H9 (cell line): ENCODE measurements around a stretch of chr5.

DNA sequence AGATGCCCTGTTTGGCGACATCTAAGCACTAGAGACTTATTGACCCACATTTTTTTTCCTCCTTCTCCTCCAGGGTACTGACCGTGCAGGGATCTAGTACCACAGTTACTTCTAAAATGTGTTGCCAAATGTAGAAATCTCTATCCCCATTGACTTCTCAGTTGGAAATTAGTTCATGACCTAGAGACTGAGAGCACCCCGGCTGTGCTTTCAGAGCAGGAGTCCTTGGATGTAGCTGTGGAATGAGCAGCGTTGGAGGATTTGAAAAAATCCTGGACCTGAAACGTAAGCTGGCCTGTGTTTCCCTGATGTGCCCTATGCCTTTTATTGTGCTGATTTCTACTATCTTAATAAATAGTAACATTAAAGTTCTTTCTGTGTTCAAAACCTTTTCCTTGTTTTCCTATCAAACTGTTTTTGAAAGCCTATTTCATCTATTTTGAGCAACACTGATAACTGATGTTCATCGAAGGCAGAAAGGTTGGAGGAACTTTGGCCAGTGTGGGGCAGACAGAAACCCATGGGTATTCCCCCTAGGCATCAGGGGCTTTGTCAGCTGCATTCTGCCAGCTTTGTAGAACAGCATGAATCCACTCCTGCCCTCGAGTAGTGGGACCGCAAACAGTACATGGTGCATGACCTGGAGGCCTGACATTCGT is 22.4 kb downstream of the ARHGAP26 start:
- PRO-cap = no peak

- PRO-cap = no peak
These were observed 87.1 kb downstream of the ARHGAP26 start for GRCh38 chr5:142857263-142857772.

- PRO-cap = no peak
These were observed 133.3 kb downstream of the ARHGAP26 start for GRCh38 chr5:142903375-142903882.

- PRO-cap = no peak
These were observed 226.4 kb downstream of the ARHGAP26 start for GRCh38 chr5:142996469-142997025.

DNA sequence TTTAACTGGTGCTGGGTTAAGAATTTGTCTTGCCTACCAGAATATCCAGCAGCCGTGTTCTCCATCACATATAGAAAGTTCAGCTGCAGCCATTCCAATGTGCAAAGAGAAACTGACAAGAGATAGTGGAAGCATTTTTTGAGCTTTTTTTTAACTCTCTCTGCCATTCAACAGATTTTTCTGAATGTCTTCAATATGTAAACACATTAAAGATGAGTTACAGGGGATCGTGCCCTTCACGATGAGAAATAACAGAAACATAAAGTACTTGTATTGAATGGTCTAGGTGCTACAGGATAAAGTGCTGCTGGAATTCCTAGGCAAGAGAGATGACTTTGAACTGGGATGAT is 235.8 kb downstream of the NR3C1 start:
- PRO-cap = no peak

DNA sequence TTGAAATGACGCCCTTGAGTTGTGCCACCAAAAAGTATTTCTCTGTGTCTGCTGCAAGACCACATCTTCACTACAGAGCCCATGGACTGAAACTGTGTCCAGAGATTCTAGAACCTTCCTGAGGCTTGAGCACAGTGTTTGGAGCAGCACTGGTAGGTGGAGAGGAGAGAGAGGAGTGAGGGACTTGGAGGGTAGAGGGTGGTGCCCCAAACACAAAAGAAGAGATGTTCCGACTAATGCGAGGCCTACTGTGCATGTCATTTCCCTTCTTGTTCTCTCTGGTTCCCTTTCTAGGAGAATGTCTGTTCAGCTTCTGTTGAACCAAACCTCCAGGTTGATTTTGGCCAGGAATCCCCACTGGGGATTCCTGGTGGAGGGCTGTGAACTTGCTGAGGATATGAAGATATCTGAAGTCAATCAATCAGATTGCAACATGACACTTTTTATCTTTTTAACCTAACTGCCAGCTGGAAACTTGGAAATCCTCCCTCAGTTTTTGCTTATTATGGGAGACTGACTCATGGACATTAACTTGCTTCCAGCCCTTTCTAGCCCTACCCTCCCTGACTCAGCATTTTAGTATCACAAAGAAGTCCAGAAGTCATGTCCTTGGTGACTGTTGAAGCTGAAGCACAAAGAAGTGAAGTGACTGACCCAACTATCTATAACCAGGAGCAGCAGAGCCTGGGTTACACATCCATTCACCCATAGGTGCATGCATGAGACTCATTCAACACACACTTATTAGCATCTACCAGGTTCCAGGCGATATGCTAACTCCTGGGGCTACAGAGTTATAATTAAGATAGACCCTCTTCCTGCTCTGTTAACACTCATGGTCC is 154.4 kb downstream of the NR3C1 start:
- PRO-cap = no peak

DNA sequence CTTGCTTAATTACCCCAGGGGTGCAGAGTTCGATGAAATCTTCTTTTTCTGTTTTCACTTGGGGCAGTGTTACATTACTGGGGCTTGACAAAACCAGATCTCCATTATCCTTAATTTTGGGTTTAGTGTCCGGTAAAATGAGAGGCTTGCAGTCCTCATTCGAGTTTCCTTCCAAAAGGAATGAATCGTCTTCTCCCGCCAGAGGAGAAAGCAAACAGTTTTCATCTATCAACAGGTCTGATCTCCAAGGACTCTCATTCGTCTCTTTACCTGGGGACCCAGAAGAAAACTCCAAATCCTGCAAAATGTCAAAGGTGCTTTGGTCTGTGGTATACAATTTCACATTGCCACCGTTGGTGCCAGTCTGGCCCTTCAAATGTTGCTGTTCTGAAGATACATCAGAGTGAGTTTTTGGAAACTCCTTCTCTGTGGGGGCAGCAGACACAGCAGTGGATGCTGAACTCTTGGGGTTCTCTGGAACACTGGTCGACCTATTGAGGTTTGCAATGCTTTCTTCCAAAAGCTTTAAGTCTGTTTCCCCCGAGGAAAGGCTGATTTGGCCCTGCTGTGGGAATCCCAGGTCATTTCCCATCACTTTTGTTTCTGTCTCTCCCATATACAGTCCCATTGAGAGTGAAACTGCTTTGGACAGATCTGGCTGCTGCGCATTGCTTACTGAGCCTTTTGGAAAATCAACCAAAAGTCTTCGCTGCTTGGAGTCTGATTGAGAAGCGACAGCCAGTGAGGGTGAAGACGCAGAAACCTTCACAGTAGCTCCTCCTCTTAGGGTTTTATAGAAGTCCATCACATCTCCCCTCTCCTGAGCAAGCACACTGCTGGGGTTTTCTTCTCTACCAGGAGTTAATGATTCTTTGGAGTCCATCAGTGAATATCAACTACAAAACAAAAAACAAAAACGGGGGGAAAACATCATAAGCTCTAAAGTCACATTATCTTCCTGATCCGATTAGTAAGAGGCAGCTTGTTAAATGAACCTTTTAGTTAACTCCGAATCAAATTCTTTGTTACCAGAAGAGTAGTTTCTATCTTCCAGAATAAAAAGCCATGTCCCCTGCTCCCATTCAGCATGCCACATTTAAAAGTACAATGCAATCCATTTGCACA is 3.2 kb downstream of the NR3C1 start:
- PRO-cap = no peak

- PRO-cap = no peak
These were observed 292.2 kb downstream of the PRELID2 start for GRCh38 chr5:145542895-145543374.

- PRO-cap = no peak
These were observed 80.3 kb downstream of the PLAC8L1 start for GRCh38 chr5:146024976-146025646.

- PRO-cap = no peak
These were observed 77.7 kb downstream of the PLAC8L1 start for GRCh38 chr5:146027584-146028187.

GRCh38 chr5:146510366-146511109 is 5.5 kb downstream of the GPR151 start:
- PRO-cap = no peak

GRCh38 chr5:146609323-146609607 is 93.3 kb upstream of the GPR151 start:
- PRO-cap = unidirectional peak, plus-strand start at chr5:146609480

GRCh38 chr5:146877047-146877311 is 1.6 kb downstream of the PPP2R2B start:
- PRO-cap = no peak

- PRO-cap = no peak
These were observed 865 bp upstream of the STK32A start for GRCh38 chr5:147233966-147234356.

DNA sequence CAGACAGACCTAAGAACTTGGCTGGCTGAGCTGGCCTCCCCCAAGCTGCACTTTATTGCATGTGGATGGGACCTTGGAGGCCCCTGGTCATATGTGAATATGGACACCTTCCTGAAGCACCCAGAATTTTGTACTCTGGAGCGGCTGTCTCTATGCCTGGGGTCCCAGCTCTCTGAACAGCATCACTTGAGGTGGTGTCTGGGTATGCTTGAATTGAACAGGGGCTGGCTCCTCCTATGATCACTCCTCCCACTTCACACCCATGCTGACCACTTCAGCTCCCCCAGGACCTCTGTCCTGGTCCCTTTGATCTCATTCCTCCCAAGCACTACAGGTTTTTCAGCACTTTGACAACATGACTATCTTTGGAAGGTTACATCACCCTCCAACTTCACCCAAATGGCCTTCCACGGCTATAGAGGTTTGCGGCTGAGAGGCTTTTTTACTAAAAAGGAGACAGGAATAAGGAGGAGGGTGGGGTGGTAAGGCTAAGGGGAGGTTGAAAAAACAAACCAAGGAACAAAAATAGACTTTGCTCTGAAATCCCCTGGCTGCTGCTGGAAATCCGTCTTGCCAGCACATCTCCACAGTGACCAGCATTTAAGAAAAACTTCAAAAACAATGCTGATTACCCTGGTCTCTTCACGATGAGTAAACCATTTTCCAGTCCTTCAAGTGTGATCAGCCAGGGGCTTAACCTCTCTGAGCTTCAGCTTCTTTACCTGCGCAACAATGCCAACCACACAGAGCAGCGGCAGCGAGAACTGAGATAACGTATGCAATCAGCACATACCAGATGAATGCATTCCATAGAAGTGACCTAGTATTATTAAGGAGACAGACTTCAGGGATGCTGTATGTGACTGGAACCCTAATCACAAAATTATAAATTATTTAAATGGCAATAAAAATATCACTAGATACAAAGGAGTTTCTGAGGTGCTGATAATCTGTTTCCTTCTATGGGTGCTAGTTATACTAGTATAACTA is 102.7 kb downstream of the DPYSL3 start:
- PRO-cap = no peak

DNA sequence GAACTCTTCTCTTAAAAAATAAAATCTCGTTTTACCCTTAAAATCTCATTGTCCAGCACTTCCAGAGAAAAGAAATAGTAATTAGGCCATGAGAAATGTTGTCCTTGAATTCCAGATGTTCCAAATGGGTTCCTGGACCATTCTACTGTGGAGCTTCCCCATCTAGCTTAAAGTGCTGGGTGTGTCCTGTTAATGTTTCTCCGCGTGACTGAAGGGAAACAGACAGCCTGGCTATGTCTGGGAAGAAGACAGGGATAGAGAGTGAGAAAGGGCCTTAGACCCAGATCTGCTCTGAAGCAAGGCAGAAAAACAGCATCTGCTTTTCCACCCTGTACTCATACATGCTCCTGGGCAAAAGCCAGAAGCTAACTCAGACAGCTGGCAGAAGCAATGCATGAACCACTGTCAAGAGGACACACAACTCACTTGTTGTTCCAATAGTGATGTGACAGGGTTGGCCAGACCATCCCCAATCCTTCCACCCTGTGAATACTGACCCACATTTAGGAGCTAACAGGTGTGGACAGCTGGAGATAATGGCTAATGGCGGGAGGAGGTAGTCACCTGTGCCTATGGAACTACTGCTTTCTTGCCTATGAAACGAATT is 63.4 kb downstream of the DPYSL3 start:
- PRO-cap = no peak

DNA sequence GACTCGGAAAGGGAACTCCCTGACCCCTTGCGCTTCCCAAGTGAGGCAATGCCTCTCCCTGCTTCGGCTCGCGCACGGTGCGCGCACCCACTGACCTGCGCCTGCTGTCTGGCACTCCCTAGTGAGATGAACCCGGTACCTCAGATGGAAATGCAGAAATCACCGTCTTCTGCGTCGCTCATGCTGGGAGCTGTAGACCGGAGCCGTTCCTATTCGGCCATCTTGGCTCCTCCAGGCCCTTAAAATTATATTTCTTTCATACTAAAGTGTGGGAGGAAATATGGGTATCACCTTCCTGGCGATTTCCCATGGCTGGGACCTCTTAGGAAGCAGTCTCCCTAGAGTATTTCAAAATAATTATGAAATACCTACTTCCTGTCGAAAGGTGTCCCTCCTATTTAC is 60.9 kb downstream of the JAKMIP2 start:
- PRO-cap = bidirectional peak, plus-strand start at position 165 of the sequence, minus-strand start at position 110 of the sequence; unidirectional peak, minus-strand start at position 235 of the sequence

GRCh38 chr5:148090423-148091396 is 26.9 kb downstream of the SPINK5 start:
- PRO-cap = no peak

DNA sequence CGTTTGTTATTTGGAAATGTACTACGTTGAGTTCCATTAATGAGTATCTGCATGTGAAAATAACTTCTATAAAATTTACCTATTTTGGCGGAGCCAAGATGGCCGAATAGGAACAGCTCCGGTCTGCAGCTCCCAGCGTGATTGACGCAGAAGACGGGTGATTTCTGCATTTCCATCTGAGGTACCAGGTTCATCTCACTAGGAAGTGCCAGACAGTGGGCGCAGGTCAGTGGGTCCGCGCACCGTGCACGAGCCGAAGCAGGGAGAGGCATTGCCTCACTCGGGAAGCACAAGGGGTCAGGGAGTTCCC is 7.9 kb upstream of the MARCOL start:
- PRO-cap = unidirectional peak, plus-strand start at position 83 of the sequence

DNA sequence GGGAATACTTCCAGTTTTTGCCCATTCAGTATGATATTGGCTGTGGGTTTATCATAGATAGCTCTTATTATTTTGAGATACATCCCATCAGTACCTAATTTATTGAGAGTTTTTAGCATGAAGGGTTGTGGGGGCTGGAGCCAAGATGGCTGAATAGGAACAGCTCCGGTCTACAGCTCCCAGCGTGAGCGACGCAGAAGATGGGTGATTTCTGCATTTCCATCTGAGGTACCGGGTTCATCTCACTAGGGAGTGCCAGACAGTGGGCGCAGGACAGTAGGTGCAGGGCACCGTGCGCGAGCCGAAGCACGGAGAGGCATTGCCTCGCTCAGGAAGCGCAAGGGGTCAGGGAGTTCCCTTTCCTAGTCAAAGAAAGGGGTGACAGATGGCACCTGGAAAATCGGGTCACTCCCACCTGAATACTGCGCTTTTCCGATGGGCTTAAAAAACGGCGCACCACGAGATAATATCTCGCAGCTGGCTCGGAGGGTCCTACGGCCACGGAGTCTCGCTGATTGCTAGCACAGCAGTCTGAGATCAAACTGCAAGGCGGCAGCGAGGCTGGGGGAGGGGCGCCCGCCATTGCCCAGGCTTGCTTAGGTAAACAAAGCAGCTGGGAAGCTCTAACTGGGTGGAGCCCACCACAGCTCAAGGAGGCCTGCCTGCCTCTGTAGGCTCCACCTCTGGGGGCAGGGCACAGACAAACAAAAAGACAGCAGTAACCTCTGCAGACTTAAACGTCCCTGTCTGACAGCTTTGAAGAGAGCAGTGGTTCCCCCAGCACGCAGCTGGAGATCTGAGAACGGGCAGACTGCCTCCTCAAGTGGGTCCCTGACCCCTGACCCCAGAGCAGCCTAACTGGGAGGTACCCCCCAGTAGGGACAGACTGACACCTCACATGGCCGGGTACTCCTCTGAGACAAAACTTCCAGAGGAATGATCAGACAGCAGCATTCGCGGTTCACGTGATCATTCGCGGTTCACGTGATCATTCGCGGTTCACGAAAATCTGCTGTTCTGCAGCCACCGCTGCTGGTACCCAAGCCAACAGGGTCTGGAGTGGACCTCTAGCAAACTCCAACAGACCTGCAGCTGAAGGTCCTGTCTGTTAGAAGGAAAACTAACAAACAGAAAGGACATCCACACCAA is 8.0 kb downstream of the SPINK7 start:
- PRO-cap = unidirectional peak, plus-strand start at position 118 of the sequence; bidirectional peak, plus-strand start at position 309 of the sequence, minus-strand start at position 321 of the sequence; bidirectional peak, plus-strand start at position 736 of the sequence, minus-strand start at position 520 of the sequence; unidirectional peak, minus-strand start at position 916 of the sequence